Thoracic aorta (tissue), 1 donor: ENCODE data around the genes PIP and CLCN1.

GRCh38 chr7:141573503-141574019, 22.4 kb downstream of the AGK start:
- RAMPAGE, long total RNA, result no peak

DNA sequence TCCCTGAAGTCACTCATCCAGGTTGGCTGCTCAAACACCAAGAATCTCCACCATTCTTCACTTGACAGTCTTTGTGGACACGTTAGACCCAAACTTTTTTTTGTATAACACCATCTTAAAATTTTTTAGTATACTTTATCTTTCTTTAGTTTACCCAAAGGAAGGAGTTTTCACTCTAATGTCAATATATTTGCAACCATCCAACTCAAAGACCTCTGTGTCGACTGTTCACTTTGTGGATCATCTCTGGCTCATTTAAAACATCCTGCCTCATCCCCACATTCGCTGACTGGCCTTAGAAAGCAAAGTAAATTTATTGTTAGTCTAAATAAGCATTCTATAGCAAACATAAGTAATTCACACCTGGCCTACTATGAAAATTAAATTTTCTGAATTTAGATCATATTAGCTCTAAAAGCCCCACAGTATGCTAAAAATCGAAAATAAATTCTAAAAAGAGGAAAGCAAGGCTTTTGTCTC, 44.6 kb downstream of the DENND11 start:
- RAMPAGE, long total RNA, result no peak

GRCh38 chr7:141674754-141675026, 27.3 kb downstream of the DENND11 start:
- RAMPAGE, long total RNA, result no peak

GRCh38 chr7:141685284-141685971, 16.5 kb downstream of the DENND11 start:
- RAMPAGE, long total RNA, result no peak

- RAMPAGE, long total RNA, result no peak
Observed at GRCh38 chr7:141701144-141701445, 871 bp downstream of the DENND11 start.

- RAMPAGE, long total RNA, result no peak
Observed at GRCh38 chr7:141727740-141728219, 10.4 kb upstream of the SSBP1 start.

DNA sequence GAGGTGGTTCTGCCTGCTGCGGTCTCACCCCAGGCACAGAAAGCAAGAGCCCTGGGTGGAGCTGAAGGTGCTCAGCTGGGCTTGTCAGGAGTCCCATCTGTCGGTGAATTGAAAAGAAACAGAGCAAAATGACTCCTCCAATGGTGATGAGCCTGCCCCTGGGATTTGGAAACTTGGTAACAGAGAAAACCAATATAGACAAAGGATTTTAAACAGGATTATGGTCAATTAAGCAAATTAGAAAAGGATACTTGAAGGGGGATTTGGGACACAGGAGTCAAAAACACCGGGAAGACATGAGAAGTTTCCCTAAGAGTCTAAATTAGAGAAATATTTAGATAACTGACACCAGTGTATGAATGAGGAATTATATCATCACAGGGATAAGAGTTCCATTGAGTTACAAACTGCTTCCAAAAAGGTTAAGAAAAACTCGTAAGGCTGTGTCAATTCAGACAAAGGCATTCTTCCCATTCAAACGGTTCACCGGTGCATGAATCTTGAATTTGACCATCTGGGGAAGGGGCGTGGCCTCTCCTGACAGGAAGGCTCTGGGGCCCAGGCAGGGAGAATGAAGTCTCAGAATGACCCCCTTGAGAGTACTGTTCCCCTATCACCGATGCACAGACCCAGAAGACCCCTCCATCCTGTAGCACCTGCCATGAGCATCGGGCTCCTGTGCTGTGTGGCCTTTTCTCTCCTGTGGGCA, 70.0 kb upstream of the PRSS58 start:
- RAMPAGE, long total RNA, result no peak

GRCh38 chr7:142637155-142637727, 112.0 kb upstream of the PRSS1 start:
- RAMPAGE, long total RNA, result no peak

DNA sequence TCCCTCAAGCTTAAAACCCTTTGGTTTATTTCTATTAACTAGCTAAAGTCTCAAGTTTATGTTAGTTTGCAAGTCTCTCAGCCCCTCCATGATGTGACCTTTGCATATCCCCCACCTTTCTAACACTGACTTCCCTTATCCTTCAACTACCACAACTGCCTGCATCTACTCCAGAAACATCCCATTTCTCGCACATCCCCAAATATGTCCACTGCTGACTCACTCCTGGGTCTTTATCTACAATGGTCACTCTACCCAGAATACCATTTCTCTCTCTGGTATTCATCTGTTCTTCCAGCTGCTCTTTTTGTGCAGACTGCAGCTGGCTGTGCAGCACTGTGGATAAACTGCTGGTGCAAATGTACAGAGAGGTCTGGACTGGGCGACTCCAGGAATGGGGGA, 32.7 kb upstream of the PRSS1 start:
- RAMPAGE, long total RNA, result no peak

- RAMPAGE, long total RNA, result no peak
Observed at GRCh38 chr7:142789976-142790589, 19.3 kb downstream of the PRSS2 start.

DNA sequence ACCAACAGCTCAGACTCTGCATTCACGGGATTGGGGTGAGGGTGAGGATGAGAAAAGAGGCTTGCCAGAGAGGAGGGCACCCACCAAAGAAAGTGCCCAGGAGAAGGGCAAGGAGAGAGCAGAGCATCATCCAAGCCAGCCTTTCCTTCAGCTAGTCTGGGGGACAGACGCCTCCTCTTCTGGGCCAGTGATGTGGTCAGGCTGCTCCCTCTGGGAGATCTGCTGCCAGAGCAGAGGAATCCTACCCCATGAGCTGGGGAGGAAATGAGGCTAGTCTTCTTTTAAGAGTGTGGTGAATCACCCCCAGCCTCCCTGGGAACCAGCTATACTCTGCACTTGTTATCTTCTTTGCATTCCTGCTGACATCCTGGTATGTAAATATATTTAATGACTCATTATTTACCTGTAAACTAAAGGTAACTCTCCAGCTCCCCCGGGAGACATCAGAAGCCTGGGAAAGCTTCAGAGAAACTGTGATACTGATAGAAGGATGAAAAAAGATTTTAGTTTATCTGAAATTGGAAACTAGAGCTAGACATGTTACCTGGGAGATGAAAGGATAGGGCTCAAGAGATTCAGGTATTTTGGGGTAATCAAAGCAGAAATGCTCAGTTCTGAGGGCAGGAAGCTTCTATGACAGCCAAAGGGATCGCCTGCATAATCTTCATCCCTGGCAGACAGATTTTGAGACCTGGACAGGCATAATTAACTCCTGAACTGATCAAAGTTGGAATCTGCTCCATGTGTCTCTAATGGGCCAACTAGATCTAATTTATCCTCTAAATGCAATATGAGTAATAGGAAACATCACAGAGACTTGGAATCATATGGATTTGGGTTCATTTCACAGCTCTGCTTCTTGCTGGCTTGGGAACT, 41.5 kb upstream of the EPHB6 start:
- RAMPAGE, long total RNA, result no peak

DNA sequence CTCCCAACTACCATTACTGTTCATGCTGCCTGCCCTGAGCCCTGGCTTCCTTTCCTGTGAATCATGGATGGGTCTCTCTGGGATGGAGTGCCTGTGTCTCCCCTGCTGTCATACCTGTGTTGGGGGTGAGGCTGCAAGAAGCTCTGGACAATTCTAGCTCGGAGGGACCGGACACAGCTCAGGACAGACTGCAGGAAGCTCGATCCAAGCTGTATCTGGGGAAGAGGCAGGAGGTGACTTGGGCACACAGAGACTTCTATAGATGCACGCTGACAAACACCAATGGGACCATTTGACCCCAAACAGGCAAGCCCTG, 4.3 kb downstream of the LLCFC1 start:
- RAMPAGE, long total RNA, result no peak

DNA sequence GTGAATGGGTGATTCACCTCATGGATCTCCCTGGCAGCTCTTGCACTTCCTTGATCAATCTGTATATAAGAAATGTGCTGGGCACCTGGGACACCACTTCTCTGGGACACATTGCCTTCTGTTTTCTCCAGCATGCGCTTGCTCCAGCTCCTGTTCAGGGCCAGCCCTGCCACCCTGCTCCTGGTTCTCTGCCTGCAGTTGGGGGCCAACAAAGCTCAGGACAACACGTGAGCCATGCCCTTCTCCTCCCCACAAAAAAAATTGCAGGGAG, at the start of gene PIP:
TSS of gene PIP (plus strand) at position 93 of the 271 bp plus-strand sequence.
- RAMPAGE, long total RNA, result no peak

DNA sequence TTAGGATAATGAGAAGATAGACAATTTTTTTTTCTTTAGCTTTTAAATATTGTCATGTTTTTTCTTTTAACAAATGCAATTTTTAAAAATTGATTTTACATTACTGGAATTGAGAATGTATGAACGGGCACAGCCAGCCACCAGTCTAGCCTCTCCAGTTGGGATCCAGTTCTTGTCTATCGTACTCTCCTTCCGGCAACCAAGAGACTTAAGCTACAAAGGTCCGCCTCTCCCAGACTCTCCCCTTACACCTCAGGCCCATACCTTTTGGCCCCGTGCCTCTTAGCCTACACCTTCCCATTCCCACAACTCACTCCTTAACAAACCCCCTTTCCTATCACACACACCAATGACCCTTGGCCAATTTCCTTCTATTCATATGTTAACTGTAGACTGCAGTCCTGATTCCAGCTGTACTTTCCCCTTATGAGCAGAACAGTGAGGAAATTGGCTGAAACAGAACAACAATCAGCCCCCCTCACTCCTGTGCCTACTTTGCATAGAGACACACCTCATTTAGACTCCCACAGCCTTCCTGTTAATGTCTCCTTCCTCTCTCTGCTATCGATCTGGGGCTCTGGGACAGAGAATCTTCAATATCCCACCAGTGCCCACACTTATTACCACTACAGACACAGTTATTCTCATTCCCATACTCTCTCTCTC, 1.4 kb upstream of the TMEM139 start:
- RAMPAGE, long total RNA, result no peak

- RAMPAGE, long total RNA, result no peak
Observed at GRCh38 chr7:143316007-143316215, at the start of gene CLCN1. CLCN1 (plus strand) TSS chr7:143316111.

GRCh38 chr7:143318640-143319140, 2.8 kb downstream of the CLCN1 start:
- RAMPAGE, long total RNA, result no peak

- RAMPAGE, long total RNA, result no peak
Observed at GRCh38 chr7:143370218-143370637, 7.7 kb upstream of the FAM131B start.

DNA sequence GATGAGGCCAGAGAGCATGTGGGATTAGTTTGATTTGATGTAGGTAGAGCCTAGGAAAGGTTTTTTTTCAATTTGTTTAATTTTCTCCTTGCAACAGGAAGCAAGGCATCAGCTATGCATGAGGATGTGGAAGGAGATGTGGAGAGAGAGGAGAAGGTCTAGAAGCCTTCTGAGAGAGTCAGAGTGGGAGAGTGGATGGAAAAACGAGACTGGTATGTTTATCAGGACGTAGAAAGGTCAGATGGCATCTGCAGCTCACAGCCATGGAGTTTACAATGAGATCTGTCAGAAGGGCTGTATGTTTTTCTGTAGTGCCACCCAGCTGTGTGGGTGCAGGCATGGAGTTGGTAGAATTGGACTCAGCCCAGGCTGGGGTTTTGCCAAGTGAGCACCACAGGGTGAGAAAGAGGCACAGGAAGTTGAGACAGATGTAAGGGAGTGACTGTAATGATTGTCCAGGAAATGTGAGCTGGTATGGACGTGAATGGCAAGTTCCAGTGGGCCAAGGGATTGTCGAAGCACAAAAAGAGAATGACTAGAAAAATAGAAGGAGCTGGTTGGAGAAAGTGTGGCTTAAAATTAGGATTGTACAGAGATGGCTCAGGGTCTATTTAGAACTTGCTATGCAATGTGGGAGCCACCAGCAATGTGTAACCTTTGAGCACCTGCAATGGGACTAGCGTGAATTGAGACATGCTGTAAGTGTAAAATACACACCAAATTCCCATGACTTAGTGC, 9.1 kb upstream of the ZYX start:
- RAMPAGE, long total RNA, result no peak

DNA sequence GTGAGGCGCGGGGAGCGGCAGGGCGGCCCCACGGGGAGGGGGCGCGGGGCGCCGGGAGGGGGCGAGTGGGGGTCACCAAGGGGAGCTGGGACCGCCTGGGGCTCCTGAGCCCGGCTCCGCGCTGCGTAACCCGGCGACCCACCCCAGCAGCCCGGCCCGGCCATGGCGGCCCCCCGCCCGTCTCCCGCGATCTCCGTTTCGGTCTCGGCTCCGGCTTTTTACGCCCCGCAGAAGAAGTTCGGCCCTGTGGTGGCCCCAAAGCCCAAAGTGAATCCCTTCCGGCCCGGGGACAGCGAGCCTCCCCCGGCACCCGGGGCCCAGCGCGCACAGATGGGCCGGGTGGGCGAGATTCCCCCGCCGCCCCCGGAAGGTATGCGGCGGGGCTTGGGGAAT, 261 bp downstream of the ZYX start:
- RAMPAGE, long total RNA, result start-site peak on the plus strand centred at position 263 of the sequence, 142 bp wide, 110 reads

GRCh38 chr7:143381803-143382580, 847 bp downstream of the ZYX start:
- RAMPAGE, long total RNA, result start-site peak on the plus strand at chr7:143382272-143382277, 31 reads; start-site peak on the plus strand at chr7:143382356-143382447, 82 reads